Endometrial microvascular endothelial cells (primary cell): ENCODE data around the genes OGFOD1, MT1B and MT1G.

GRCh38 chr16:56336247-56336754 lies 89.0 kb downstream of the AMFR start:
- RAMPAGE, long total RNA: no peak

GRCh38 chr16:56361800-56362981 lies 63.2 kb downstream of the AMFR start:
- RAMPAGE, long total RNA: no peak

DNA sequence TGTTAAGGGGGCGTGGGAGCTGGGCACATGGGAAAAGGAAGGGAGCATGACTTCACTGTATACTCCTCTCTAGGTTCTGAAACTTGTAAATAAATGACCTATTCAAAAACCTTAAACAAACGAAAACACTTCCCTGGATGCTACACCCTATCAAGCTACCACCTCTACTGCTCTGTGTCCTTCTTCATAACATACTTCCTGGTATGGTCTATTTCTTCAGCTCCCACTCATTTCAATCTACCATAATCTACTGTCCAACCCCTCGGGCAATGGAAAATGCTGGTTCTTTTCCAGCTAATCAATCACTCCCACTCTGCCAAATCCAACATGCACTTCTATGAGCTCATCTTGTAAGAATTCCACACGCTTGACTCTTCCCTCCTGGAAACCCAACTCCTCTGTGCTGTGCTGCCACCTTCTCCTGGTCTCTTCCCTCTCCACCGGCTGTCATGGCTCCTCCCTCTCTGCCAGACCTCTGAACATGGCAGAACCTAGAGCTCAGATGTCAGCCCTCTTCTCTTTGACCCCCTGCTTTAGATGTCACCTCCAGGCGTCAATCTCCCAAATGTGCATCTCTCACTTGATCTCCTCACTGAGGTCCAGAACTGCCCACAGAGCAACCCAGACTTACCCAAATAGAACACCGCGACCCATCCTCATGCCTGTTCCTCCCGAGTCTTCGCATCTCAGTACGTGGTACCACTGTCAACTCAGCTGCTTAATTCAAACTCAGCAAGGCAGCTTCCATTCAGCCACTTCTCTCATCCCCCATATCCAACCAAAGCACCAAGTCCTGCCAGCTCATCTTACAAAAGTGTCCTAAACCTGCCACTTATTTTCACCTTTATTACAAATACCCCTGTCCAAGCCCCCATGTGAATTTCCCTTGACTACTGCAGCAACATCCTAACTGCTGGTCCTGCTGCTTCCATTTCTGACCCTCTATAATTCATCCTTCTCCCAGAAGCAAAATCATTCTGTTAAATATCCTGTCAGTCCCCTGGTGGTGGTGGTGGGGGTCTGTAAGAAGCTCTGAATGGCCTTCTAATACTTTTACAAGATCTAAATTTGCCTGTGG lies 42.1 kb downstream of the AMFR start:
- RAMPAGE, long total RNA: no peak

DNA sequence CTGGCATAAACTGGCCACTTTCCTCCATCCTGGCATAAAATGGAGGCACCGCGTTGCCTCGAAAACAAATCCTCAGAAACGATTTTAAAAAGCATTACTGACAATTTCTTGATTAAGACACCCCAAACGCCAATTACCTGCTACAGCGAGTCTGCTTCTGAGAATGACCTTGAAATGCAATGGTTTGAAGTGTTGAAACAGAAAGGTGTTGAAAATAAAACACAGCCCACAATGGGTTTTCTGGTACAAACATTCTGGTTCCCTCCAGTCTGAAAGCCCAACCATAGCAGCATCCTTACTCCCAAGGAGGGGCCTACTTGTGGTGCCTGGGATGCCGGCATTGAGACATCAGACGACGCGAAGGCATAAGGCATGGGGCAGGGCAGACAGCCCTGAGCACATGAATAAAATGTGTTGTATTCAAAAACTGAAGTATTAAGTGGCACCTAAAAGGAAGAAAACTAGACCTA lies 941 bp downstream of the NUDT21 start:
- RAMPAGE, long total RNA: no peak

DNA sequence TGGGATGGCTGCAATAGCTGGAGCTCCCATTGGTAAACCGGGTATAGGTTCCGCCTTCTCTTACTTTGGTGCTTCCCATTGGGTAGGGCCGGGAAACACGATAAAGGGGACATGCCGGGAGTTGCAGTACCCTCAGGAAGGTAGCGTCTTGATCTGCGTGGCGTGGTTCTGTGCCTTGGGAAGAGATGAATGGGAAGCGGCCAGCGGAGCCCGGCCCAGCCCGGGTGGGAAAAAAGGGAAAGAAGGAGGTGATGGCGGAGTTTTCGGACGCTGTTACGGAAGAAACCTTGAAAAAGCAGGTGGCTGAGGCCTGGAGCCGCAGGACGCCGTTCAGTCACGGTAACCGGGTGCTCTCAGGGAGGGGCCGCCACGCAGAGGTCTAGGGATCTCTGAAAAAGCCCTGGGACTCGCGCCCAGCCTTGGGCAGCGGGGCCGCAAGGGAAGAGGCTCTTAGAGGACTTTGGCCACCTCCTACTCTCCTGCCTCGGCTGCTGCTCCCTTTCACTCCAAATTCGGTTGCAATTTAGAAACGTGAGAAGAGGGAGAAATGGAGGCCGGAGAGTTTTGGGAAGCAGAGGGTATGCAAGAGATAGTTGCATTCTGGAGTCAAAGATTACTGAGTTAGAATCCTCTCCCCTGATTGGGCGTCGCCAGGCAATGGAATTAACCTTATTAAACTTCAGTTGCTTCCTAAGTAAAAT lies at the start of gene OGFOD1:
Gene OGFOD1 (plus strand): TSS at position 127 of the 701 bp plus-strand sequence.
- RAMPAGE, long total RNA: start-site peak on the plus strand centred at position 136 of the sequence, 85 bp wide, 322 and 412 reads in 2 replicates

- RAMPAGE, long total RNA: no peak
Measured at GRCh38 chr16:56611321-56612114, 3.1 kb downstream of the MT2A start.

DNA sequence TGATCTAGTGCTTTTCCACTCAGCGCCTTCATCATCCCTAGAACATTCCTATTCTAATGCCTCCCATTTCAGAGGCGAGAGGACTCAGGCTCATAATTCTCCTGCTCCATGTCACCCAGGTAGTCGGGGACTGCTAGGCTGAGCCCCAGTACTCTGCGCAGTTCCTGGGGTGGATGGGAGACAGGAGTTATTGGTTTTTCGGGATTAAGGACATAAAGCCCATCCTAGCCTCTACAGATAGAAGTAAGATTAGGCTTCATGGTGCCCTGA lies 351 bp downstream of the MT1A start:
- RAMPAGE, long total RNA: no peak

DNA sequence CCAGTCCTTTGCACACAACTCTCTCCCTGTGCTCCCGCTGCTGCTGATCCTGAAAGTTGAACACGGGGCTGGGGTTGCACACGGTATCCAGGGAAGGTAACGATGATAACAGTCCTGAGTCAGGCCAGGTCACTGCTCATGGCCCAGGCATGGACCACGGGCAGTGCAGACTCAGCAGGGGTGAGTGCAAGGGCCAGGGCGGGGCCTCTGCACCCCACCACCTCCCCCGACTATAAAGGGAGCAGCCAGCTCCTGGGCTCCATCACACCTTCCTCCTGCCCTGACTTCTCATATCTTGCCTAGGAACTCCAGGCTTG lies at the start of gene MT1B:
Gene MT1B (plus strand): TSS at position 262 of the 317 bp plus-strand sequence.
- RAMPAGE, long total RNA: no peak

GRCh38 chr16:56662637-56662980 lies 4.8 kb downstream of the MT1F start:
- RAMPAGE, long total RNA: no peak

DNA sequence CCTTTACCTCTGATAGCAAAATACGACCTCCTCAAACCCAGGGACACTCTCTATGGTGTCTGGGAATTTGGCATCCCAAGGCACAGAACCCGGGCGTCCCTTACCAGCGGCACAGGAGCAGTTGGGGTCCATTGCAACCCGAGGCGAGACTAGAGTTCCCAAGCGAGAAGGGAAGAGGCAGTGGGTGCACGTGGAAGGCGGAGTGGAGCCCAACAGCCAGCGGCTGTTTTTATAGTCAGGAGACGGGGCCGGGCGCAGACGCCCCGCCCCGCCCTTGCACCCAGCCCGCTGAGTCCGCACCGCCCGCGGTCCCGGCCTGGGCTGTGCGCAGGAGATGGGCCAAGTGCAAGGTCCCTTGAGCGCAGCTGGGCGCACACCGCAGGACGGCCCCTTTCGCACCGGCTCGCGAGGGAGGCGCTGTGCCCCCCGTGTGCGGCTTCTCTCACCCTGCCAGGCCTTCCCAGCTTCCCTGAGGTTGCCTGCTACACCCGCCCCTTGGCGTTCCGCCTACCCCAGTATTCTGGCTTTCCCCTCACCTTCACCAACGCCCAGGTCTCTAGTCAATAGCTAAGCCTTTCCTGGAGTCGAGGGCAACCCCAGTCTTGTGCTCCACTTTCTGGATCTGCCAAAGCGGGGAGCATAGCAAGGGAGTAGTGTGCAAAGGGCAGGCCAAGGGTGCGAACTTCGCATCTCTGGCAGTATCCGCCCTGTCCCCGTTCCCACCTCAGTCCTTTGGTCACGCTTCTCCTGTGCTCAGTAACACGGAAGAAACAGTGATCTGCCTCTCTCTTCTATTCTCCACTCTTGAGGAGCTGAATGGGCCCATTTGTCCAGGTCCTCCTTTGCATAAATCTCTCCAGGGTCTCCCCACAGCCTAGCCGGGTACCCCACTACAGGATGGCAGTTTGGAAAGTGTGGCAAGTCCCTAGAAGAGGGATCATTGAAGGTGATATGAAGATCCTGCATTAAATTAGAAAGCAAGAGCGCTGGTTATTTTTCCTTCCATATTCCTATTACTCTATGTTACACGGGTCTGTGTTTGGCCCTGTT lies at the start of gene MT1G:
Gene MT1G (minus strand): TSS at position 204 of the 1,050 bp plus-strand sequence.
- RAMPAGE, long total RNA: no peak

DNA sequence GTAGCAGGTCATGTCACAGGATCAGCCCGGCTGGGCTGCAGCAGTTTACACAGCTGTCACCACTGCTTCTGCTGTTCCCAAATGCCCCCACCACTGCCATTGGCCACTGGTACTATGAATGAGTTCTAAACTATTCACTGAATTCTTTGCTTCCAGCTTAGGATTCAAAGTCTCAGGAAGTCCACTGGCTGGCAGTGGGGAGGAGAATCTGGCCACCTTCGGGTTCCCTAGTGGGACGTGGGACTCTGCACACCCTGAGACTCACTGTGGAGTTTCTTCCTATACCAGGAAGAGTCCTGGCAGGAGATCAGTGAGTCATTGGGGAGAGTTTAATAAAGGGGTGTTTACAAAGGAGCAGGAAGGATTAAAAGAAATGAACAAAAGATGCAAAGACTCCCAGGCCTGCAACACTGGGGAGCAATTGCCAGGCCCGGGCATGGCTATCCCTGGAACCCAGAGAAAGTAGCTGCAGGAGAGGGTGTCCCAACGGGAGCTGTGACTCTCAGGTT lies 7.0 kb downstream of the MT1X start:
- RAMPAGE, long total RNA: no peak

DNA sequence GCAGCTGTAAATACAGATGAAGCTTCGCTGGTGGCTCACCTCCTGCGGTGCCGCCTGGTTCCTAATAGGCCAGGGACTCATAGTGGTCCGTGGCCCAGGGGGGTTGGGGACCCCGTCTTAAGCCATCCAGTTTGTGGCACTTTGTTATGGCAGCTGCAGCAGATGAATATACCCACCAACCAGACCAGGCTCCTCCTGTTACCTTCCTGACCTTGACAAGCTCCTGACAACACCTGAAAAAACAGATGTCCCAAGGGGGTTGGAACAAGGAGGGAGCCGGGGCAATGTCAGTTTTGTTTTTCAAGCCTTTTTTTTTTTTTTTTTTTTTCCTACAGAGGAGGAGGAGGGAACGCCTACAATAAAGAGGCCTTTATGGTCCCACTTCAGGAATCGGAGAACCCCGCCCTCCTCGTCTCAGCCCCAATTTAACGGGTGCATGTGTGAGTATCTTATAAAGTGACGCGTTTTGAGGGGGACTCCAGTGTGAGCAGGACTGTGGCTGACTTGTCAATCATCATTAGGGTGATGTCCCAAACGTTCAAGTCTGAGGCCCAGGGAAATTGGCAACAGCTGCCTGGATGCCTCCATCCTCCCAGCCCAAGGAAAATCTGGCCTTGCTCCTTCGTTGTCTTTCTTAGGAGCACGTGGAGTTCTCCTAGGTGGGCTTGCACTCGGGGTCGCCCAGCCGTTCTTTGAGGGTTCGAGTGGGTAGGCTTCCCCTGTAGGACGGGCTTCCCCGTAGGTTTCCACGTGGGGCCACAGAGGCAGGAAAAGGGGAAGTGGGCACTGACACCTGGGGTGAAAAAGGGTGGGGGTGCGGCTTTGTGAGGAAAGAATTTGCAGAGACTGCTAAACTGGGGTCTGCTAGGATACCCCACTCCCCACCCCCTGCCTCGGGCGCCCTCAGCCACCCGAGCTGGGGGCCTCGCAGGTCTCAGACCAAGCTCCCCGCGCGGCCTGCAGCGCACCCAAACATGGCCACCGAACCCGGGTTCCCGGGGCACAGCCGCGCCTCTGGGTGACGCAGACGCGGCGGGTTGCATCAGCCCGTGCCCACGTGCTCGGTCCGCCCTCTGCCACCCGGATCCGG lies 668 bp upstream of the HERPUD1 start:
- RAMPAGE, long total RNA: no peak

- RAMPAGE, long total RNA: no peak
Measured at GRCh38 chr16:56933642-56934157, 1.8 kb downstream of the HERPUD1 start.

DNA sequence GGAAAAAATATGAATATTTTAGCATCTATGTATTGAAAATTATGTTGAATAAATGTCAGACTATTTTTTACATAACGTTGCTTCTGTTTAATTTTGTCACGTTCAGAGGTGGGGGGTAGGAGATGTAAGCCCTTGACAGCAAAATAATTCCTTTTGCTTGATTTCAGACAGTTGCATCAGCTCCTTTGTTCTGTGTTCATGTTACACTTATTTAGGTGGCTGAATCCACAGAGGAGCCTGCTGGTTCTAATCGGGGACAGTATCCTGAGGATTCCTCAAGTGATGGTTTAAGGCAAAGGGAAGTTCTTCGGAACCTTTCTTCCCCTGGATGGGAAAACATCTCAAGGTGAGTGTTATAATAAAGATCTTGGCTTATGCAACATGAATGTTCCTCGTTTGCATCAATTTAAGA lies 4.5 kb downstream of the HERPUD1 start:
- RAMPAGE, long total RNA: no peak

DNA sequence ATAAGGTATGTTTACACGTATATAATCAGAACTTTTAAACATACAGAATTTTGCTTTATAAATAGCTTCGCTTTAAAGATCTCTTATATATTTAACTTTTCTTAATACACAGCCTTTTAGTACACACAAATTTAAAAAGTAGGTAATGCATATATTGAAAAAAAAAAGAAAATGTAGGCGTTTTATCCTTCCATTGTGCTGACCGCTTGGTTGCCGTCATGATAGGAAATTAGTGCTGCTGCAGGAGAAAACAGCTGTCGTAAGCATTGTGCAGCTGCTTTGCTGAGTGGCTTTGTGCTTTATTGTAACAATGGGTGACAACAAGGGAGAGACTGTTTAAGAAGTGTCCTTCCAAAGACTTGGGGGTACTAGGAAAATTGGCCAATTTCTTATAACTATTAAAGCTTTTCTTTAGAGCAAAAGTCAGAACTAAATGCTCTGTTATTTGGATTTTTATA lies 5.0 kb downstream of the HERPUD1 start:
- RAMPAGE, long total RNA: no peak

- RAMPAGE, long total RNA: no peak
Measured at GRCh38 chr16:56988187-56988700, 1.1 kb upstream of the NLRC5 start.

GRCh38 chr16:56989722-56990454 lies 531 bp downstream of the NLRC5 start:
- RAMPAGE, long total RNA: no peak

DNA sequence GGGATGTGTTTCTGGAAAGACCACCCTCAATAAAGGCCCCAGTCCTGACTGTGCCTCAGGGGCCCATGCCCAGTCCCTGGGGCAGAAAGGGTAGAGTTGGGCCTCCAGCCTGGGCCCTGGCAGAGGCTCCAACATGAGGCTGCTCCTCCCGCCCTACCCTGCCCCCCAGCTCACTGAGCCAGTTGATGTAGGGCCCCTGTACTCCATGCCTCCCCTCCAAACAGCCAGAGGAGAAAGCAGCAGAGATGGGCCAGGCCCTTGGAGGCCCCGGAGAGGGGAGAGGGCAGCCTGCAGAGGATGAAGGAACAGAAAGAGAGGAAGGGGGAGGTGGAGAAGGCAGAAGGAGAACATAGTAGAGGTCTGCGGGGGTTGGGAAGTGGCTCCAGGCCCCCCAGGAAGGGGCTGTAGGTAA lies 42.2 kb upstream of the CPNE2 start:
- RAMPAGE, long total RNA: no peak

DNA sequence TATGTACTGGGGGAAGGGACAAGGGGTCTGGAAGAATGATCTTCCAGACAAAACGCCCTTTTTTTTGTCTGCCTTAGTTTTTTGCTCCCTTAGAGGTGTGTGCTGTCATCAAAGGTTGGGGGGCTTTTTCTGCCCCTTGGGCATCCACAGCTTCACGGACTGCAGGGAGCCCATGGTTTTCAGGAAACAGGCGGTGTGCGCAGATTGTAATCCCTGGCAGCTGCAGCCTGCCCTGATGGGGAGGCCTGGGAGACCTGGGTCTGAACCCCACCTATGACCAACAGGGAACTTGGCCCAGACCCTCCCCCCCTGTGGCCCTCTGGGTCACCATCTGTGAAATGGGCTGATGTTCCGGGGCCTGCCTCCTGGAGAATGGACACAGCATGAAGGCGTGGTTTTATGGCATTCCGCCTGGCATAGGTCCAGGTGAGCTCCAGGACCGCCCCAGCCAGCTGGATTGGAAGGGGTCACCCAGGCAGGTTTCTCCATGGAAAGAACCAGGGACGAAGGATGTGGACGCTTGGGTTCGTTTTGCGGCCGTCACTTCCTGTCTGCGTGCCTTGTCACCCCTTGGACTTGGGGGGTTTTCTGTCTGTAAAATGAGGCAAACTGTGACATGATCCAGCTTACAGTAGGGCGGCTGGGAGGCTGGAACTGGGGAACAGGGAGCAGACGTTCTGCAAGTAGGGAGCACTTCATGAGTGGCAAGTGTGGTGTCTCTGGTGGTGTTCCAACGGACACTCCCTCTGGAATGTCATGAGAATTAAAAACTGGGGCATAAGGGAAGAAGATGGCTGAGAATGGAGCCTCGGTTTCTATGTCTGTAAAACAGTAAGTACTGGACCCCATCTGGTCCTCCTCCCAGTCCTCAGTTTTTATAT lies 1.5 kb downstream of the CPNE2 start:
- RAMPAGE, long total RNA: no peak

GRCh38 chr16:57186120-57186214 lies 128 bp upstream of the PSME3IP1 start:
- RAMPAGE, long total RNA: no peak